ENCODE measurements around the genes ZNF804A and FAM171B.

DNA sequence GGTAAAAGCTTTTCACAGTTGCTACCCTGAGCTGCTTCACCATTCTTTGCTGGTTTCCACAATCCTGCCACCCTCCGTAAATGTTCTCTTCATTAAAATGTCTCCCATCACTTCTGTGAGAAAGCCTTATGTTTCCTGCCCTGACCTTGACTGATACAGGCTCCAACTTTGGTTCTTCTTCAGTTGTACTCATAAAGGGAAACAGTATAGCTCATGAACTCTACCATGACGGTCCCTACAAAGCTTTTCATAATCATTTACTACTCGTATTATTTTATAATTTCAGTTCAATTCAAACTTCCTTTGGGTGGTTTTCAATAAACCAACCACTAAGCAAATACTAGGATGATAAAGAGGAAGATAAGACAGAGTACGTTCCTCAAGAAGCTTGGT lies 62.1 kb upstream of the ITGA4 start:
- RAMPAGE, long total RNA: no peak
- RRBS: no CpG with 5 or more reads among the region's 4 CpGs
PRO-cap:
- standard: no peak
- CoPRO, capped RNA only, 2 experiments: no peak in any of the 2 experiments
- CoPRO, capped and uncapped RNA, 2 experiments: no peak in any of the 2 experiments
- CoPRO, uncapped RNA only, 2 experiments: no peak in any of the 2 experiments
CAGE:
- cytosol, long polyA plus RNA: no peak
- long polyA plus RNA: no peak
- nucleolus, long total RNA: no peak
- nucleus, long polyA plus RNA: no peak

DNA sequence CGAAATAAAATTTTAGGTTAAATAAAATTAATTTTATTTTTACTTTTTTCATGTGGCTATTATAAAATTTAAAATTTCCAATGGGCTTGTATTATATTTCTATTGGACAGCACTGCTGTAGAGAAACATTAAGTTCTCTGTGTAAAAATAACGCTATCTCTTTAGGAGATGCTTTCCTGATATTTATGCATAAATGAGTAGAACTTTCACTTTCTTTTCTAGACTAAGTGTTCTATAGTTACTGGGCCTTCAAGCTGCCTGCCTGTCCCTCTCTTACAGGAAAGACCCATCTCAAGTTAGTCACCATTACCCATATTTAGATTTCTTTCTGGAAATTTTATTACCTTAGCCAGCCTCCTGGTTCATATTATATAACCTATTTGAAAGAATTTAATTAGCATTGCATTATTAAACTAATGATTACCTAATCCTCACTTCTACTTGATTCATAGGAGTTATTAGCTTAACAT lies 4.8 kb downstream of the ITGA4 start:
- RAMPAGE, long total RNA: no peak
- RRBS: no CpG with 5 or more reads among the region's 2 CpGs
PRO-cap:
- standard: no peak
- CoPRO, capped RNA only, 2 experiments: no peak in any of the 2 experiments
- CoPRO, capped and uncapped RNA, 2 experiments: no peak in any of the 2 experiments
- CoPRO, uncapped RNA only, 2 experiments: no peak in any of the 2 experiments
CAGE:
- cytosol, long polyA plus RNA: no peak
- long polyA plus RNA: no peak
- nucleolus, long total RNA: no peak
- nucleus, long polyA plus RNA: no peak

DNA sequence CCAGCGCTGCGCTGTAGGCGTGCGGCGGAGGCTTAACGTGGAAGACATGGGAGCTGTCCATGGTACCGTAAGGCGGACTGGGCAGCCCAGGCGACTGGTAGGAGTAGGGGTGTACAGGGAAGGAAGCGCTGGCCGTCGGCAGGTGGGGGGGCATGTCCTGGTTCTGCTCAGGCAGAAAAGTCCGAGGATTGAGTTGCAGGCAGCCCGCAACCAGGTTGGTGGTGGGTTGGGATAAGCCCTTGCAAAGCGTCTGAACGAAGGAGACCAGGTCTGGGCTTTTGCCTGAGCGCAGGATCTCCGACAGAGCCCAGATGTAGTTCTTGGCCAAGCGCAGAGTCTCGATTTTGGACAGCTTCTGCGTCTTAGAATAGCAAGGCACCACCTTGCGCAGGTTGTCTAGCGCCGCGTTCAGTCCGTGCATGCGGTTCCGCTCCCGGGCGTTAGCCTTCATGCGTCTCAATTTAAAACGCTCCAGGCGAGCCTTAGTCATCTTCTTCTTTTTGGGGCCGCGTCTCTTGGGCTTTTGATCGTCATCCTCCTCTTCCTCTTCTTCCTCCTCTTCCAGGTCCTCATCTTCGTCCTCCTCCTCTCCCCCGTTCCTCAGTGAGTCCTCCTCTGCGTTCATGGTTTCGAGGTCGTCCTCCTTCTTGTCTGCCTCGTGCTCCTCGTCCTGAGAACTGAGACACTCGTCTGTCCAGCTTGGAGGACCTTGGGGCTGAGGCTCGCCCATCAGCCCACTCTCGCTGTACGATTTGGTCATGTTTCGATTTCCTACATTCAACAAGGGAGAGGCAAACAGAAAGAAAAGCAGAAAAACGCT lies 2.0 kb downstream of the NEUROD1 start:
- RAMPAGE, long total RNA: no peak
- RRBS: no CpG with 5 or more reads among the region's 49 CpGs
PRO-cap:
- standard: no peak
- CoPRO, capped RNA only, 2 experiments: no peak in any of the 2 experiments
- CoPRO, capped and uncapped RNA, 2 experiments: no peak in any of the 2 experiments
- CoPRO, uncapped RNA only, 2 experiments: no peak in any of the 2 experiments
CAGE:
- cytosol, long polyA plus RNA: no peak
- long polyA plus RNA: no peak
- nucleolus, long total RNA: no peak
- nucleus, long polyA plus RNA: no peak

DNA sequence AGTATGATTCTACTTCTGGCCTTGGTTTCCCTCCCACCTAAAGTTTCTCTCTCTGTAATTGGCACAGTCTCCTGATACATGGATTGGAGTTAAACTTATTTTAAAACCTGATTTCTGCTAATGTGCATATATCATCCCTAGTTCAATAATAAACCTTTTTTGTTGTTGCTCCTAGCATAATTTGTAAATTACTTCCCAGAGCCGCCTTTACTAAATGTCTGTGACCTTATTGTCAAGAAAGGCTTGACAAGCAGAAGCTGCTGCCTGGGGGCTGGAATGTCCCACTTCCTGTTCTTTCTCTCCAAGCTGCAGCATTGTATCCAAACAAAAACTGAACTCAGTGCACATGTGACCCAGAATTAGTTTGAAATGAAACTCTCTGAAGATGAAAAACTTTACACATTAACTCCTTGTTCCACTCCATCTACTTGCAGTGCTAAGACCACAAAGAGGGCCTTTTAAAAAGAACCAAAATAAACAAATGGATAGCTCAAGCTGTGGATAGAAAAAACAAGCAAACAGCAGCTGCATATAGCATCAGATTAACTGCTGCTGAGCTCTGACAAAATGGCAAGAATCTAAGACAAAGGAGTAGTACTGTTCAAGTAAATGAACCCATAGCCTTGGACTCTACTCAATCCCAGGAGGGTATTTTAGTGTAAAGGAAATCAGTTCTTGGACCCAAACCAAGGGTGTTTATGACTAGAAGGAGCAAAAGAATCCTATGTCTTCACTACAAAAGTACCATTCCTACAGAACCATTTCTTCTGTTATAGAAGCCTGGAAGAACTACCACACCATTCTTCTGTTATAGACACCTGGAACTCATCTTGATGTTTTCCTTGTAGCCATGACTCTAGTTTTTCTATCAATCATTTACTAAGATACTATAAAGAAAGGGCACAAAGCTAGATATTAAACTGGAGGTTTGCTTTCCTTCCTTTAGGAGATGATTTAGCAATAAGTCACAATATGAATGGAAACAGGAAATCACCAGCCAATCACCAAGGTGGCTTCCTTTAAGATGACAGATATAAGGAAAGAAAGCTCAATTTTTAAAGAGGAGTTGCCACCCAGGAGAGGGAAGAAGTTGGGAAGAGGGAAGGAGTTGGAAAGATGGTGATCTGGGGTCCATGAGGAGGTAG lies 100.0 kb upstream of the NEUROD1 start:
- RAMPAGE, long total RNA: no peak
- RRBS: no CpG with 5 or more reads among the region's 1 CpG
PRO-cap:
- standard: no peak
- CoPRO, capped RNA only, 2 experiments: no peak in any of the 2 experiments
- CoPRO, capped and uncapped RNA, 2 experiments: no peak in any of the 2 experiments
- CoPRO, uncapped RNA only, 2 experiments: no peak in any of the 2 experiments
CAGE:
- cytosol, long polyA plus RNA: no peak
- long polyA plus RNA: no peak
- nucleolus, long total RNA: no peak
- nucleus, long polyA plus RNA: no peak

DNA sequence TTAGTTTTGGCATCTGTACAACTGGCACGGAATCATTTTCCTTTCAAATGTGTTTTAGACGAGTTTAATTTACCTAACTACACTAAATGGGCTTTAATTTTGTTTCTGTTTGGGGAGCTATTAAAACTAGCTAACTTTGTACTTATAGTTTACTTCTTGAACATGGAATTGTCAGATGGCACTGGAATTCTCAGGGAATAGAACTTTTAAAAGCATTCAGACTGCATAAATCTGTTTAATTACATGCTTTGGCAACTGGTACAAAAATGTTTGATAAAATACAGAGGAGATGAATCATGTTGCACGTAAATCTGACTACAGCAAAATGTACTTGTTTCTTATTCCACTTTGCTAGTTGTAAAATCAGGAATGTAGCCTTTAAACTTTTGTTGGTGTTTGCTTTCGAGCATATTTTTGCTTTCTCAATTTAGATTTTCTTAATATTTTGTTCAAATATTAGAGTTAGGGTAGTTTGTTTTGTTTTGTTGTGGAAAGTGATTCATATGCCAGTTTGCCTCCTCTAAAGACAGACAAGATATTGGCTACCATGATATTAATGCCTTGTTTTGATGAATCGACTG lies 1.6 kb downstream of the ITPRID2 start:
- RAMPAGE, long total RNA: no peak
- RRBS: no CpG with 5 or more reads among the region's 5 CpGs
PRO-cap:
- standard: no peak
- CoPRO, capped RNA only, 2 experiments: no peak in any of the 2 experiments
- CoPRO, capped and uncapped RNA, 2 experiments: no peak in any of the 2 experiments
- CoPRO, uncapped RNA only, 2 experiments: peak in 1 of 2 experiments; most common plus-strand start position 96 of the sequence (in 1)
CAGE:
- cytosol, long polyA plus RNA: no peak
- long polyA plus RNA: no peak
- nucleolus, long total RNA: no peak
- nucleus, long polyA plus RNA: no peak

GRCh38 chr2:182372550-182373024 lies 54.2 kb downstream of the PDE1A start:
- RAMPAGE, long total RNA: no peak
- RRBS: no CpG with 5 or more reads among the region's 2 CpGs
PRO-cap:
- standard: no peak
- CoPRO, capped RNA only, 2 experiments: no peak in any of the 2 experiments
- CoPRO, capped and uncapped RNA, 2 experiments: no peak in any of the 2 experiments
- CoPRO, uncapped RNA only, 2 experiments: no peak in any of the 2 experiments
CAGE:
- cytosol, long polyA plus RNA: no peak
- long polyA plus RNA: no peak
- nucleolus, long total RNA: no peak
- nucleus, long polyA plus RNA: no peak

DNA sequence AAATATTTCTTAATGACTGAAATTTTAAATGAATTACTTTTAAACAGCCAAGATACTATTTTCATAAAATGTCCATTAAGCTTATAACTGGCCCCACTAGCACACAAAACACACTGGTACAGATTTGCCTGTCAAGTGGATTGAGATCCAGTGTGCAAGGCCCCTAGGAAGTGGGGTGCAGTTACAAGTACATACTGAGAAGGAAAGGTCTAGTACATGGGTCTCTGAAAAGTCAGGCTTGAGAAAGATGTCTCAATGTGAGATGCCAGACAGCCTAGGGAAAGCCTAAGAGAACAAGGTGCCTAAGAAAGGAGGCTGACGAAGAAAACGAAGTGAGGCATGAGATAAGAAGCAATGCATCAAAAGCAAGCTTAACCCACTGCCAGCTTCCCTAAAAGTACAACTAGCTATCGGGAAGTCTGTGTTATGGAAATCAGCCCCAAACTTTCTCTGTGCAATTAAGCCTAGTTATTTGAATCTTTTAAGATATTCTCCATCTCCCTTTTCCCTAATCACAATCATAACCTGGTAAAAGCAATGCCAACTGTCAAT lies 2.5 kb downstream of the PDE1A start:
- RAMPAGE, long total RNA: no peak
- RRBS: no CpG with 5 or more reads among the region's 3 CpGs
PRO-cap:
- standard: no peak
- CoPRO, capped RNA only, 2 experiments: no peak in any of the 2 experiments
- CoPRO, capped and uncapped RNA, 2 experiments: no peak in any of the 2 experiments
- CoPRO, uncapped RNA only, 2 experiments: no peak in any of the 2 experiments
CAGE:
- cytosol, long polyA plus RNA: no peak
- long polyA plus RNA: no peak
- nucleolus, long total RNA: no peak
- nucleus, long polyA plus RNA: no peak

GRCh38 chr2:184598039-184599156 lies at the start of gene ZNF804A:
TSS of gene ZNF804A (plus strand) at chr2:184598529.
- RAMPAGE, long total RNA: no peak
- RRBS: 34% methylated on average over 32 of the region's 108 CpGs
PRO-cap:
- standard: bidirectional peak, plus-strand start at chr2:184598529, minus-strand start at chr2:184598349; bidirectional peak, plus-strand start at chr2:184598818, minus-strand start at chr2:184598755
- CoPRO, capped RNA only, 2 experiments: peak in 2 of 2 experiments; most common plus-strand start chr2:184598529 (in 2); most common minus-strand start chr2:184598349 (in 2)
- CoPRO, capped and uncapped RNA, 2 experiments: peak in 2 of 2 experiments; most common plus-strand start chr2:184598529 (in 2); most common minus-strand start chr2:184598324 (in 1)
- CoPRO, uncapped RNA only, 2 experiments: peak in 2 of 2 experiments; most common plus-strand start chr2:184598529 (in 2)
CAGE:
- cytosol, long polyA plus RNA: no peak
- long polyA plus RNA: no peak
- nucleolus, long total RNA: no peak
- nucleus, long polyA plus RNA: no peak

DNA sequence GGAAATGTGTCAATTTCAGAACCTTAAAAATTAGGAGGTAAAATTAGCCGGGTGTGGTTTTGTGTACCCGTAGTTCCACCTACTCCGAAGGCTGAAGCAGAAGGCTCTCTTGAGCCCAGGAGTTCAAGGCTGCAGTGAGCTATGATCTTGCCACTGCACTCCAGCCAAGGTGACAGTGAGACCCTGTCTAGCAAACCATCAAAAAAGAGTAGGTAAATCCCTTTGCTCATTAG lies 61.5 kb downstream of the ZNF804A start:
- RAMPAGE, long total RNA: no peak
- RRBS: no CpG with 5 or more reads among the region's 3 CpGs
PRO-cap:
- standard: no peak
- CoPRO, capped RNA only, 2 experiments: no peak in any of the 2 experiments
- CoPRO, capped and uncapped RNA, 2 experiments: no peak in any of the 2 experiments
- CoPRO, uncapped RNA only, 2 experiments: no peak in any of the 2 experiments
CAGE:
- cytosol, long polyA plus RNA: no peak
- long polyA plus RNA: no peak
- nucleolus, long total RNA: no peak
- nucleus, long polyA plus RNA: no peak

GRCh38 chr2:185289563-185289938 lies 449.1 kb upstream of the FSIP2 start:
- RAMPAGE, long total RNA: no peak
- RRBS: no CpG with 5 or more reads among the region's 4 CpGs
PRO-cap:
- standard: no peak
- CoPRO, capped RNA only, 2 experiments: no peak in any of the 2 experiments
- CoPRO, capped and uncapped RNA, 2 experiments: no peak in any of the 2 experiments
- CoPRO, uncapped RNA only, 2 experiments: no peak in any of the 2 experiments
CAGE:
- cytosol, long polyA plus RNA: no peak
- long polyA plus RNA: no peak
- nucleolus, long total RNA: no peak
- nucleus, long polyA plus RNA: no peak

DNA sequence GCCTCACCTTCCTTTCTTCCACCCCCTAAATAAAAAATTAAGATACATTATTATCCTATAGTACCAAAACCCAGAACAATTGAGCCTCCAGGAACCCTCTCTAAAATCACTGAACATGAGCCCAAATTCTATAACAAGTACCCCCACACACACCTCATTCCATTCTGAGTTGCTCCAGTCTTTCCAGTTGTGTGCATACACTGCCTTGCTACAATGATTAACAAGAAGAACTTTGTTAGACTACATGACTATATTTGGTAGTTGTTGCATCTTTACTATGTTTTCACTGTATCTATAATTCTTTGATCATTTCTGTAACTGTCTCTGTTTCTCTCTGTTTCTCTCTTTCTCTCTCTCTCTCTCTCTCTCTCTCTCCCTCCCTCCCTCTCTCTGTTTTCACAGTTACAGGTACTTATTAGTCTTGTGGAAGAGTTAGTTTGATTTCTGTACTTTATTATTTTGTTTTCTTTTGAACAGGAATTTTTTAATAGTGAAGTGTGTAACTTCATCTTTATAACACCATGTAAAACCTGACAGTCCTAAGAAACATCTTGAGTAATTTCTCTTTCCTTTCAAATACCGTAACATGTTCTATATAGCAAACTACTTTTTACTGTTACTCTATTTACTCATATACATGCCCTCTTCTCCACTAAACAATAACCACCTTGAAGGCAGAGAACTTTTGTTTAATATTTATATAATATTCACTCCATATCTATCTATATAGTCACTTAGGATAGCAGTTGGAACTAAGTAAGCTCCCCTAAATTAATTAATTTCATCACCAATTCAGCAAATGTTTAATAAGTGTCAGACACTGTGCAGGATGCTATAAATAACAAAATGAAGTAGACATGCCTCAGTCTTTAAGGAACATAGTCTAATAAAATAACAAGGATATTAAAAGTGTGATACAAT lies 268.4 kb downstream of the FSIP2 start:
- RAMPAGE, long total RNA: no peak
- RRBS: no CpG with 5 or more reads among the region's 1 CpG
PRO-cap:
- standard: no peak
- CoPRO, capped RNA only, 2 experiments: no peak in any of the 2 experiments
- CoPRO, capped and uncapped RNA, 2 experiments: no peak in any of the 2 experiments
- CoPRO, uncapped RNA only, 2 experiments: no peak in any of the 2 experiments
CAGE:
- cytosol, long polyA plus RNA: no peak
- long polyA plus RNA: no peak
- nucleolus, long total RNA: no peak
- nucleus, long polyA plus RNA: no peak

DNA sequence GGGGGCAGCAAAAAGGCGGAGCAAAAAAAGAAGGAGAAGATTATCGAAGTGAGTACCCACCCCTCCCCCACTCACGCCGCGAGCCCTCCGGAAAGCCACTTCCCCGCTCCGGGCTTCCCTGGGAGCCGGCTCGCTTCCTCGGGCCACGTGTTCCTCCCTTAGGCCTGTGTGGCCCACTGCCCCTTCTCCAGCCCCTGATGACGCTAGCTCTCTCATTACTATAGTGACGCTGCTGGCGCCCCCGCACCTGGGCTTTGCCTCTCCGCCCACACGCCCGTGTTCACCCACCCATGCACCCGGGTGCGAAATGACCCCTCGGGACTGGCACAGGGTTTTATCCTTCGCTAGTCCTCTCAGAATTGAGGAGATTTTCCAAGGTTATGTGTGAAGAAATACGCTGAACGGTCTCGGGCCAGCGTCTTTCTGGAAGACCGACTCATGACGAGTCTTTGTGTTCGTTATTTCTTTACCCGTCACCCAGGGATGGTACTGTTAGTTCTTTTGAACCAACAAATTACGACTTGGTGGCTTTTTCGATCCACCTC lies 422 bp downstream of the ZC3H15 start:
- RAMPAGE, long total RNA: no peak
- RRBS: 1% methylated on average over 5 of the region's 33 CpGs
PRO-cap:
- standard: no peak
- CoPRO, capped RNA only, 2 experiments: peak in 2 of 2 experiments; most common plus-strand start position 215 of the sequence (in 2); most common minus-strand start position 178 of the sequence (in 2)
- CoPRO, capped and uncapped RNA, 2 experiments: no peak in any of the 2 experiments
- CoPRO, uncapped RNA only, 2 experiments: peak in 1 of 2 experiments; most common minus-strand start position 440 of the sequence (in 1)
CAGE:
- cytosol, long polyA plus RNA: no peak
- long polyA plus RNA: no peak
- nucleolus, long total RNA: no peak
- nucleus, long polyA plus RNA: no peak

DNA sequence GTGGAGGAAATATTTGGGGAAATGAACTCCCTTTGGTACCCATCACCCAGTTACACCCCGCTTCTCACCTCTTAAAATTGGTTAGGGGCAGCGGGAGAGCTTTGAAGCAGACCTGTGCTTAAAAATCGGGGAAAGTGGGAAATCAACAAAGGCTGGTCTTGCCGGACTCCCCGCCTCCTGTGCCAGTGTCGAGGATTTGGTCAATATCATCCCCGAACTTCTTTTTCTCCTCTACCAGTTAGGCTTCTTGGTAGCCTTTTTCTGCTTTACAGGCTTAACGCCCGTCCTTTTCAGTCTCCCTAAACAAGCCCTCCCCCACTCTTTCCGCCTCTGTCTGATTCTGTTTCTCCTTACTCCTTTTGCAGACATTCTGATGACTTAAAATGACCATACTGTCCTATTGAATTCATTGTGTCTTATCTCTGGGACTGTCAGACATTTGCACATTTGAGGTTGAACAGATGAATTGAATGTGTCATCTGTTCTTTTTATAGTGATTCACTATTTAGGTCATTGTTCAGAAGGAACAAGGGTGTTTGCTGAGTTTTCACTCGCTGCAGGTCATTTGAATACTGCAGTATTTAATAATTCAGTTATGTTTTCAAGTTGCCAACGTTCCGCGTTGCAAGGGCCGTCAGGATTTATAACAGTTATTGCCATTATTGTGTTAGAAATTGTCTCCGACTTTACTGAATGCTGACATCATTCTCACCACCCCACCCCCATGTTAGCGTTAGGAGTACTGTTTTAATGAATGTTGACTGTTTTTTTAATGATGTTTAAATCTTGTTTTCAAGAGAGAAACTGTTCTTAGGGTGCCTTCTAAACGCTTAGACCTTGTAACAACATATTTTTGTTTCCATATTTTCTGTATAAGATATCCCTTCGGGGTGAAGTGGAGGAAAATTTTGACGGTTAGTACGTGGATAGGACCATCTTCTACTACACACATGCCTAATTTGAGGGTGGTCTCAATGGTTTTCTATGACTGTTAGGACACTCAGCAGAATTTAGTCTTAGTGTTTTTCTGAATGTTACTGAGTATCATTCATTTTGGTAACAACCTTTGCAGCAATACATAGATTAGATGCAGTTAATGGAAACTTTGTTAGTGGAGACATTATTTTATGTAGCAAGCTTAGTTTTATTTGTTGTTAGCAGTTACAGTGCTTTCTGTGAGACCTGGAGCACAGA lies 1.2 kb downstream of the ITGAV start:
- RAMPAGE, long total RNA: no peak
- RRBS: no CpG with 5 or more reads among the region's 21 CpGs
PRO-cap:
- standard: bidirectional peak, plus-strand start at position 409 of the sequence, minus-strand start at position 332 of the sequence
- CoPRO, capped RNA only, 2 experiments: peak in 1 of 2 experiments; most common plus-strand start position 504 of the sequence (in 1); most common minus-strand start position 375 of the sequence (in 1)
- CoPRO, capped and uncapped RNA, 2 experiments: no peak in any of the 2 experiments
- CoPRO, uncapped RNA only, 2 experiments: no peak in any of the 2 experiments
CAGE:
- cytosol, long polyA plus RNA: no peak
- long polyA plus RNA: no peak
- nucleolus, long total RNA: no peak
- nucleus, long polyA plus RNA: no peak

DNA sequence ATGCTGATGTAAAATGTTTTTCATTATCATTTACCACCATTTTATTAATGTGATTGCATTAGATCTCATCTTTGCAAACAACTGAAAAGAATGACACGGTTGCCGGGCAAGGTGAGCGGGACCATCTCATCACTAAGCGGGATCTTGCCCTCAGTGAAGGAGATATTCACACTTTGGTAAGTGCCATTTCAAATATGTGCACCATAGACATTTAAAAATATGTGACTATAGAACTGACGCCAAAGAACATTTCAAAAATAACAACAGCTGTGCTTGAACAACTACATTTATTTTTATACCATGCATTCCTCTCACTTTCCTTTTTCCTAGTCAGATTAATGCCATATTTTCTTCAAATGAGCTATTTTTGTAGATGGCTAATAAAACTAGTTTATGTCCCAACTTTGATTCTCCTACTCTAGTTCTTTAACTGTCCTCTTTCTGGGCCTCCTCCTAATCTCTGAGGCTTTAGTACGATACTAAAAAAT lies 24.2 kb upstream of the FAM171B start:
- RAMPAGE, long total RNA: no peak
- RRBS: no CpG with 5 or more reads among the region's 6 CpGs
PRO-cap:
- standard: no peak
- CoPRO, capped RNA only, 2 experiments: no peak in any of the 2 experiments
- CoPRO, capped and uncapped RNA, 2 experiments: no peak in any of the 2 experiments
- CoPRO, uncapped RNA only, 2 experiments: no peak in any of the 2 experiments
CAGE:
- cytosol, long polyA plus RNA: no peak
- long polyA plus RNA: no peak
- nucleolus, long total RNA: no peak
- nucleus, long polyA plus RNA: no peak

GRCh38 chr2:186693630-186694776 lies at the start of gene FAM171B:
TSS of gene FAM171B (plus strand) at chr2:186694060.
- RAMPAGE, long total RNA: no peak
- RRBS: 4% methylated on average over 36 of the region's 69 CpGs
PRO-cap:
- standard: unidirectional peak, plus-strand start at chr2:186694062
- CoPRO, capped RNA only, 2 experiments: no peak in any of the 2 experiments
- CoPRO, capped and uncapped RNA, 2 experiments: no peak in any of the 2 experiments
- CoPRO, uncapped RNA only, 2 experiments: no peak in any of the 2 experiments
CAGE:
- cytosol, long polyA plus RNA: no peak
- long polyA plus RNA: no peak
- nucleolus, long total RNA: no peak
- nucleus, long polyA plus RNA: no peak

GRCh38 chr2:187484686-187485069 lies 36.6 kb upstream of the CALCRL start:
- RAMPAGE, long total RNA: no peak
- RRBS: no CpG with 5 or more reads among the region's 3 CpGs
PRO-cap:
- standard: no peak
- CoPRO, capped RNA only, 2 experiments: no peak in any of the 2 experiments
- CoPRO, capped and uncapped RNA, 2 experiments: no peak in any of the 2 experiments
- CoPRO, uncapped RNA only, 2 experiments: no peak in any of the 2 experiments
CAGE:
- cytosol, long polyA plus RNA: no peak
- long polyA plus RNA: no peak
- nucleolus, long total RNA: no peak
- nucleus, long polyA plus RNA: no peak

DNA sequence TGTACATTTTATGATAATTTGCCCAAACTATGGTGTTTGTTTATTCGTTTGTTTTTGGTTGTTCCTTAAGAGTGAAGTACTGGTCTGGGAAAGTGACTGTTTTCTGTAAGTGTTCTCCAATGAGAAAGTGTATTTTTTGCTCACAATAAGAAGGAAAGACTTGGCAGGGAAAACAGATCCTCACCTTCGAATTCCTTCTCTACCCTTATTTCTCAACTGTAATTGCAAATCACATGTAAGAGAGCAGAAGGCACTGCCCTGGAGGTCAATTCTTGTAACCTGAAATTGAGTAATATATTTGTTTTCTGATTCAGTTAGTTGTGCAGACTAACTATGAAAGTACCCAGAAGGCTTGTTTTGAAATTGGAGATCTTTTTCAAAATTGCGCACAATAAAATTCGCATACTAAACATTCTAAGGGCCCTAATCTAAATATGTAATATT lies 24.3 kb downstream of the TFPI start:
- RAMPAGE, long total RNA: no peak
- RRBS: no CpG with 5 or more reads among the region's 4 CpGs
PRO-cap:
- standard: no peak
- CoPRO, capped RNA only, 2 experiments: no peak in any of the 2 experiments
- CoPRO, capped and uncapped RNA, 2 experiments: no peak in any of the 2 experiments
- CoPRO, uncapped RNA only, 2 experiments: no peak in any of the 2 experiments
CAGE:
- cytosol, long polyA plus RNA: no peak
- long polyA plus RNA: no peak
- nucleolus, long total RNA: no peak
- nucleus, long polyA plus RNA: no peak

DNA sequence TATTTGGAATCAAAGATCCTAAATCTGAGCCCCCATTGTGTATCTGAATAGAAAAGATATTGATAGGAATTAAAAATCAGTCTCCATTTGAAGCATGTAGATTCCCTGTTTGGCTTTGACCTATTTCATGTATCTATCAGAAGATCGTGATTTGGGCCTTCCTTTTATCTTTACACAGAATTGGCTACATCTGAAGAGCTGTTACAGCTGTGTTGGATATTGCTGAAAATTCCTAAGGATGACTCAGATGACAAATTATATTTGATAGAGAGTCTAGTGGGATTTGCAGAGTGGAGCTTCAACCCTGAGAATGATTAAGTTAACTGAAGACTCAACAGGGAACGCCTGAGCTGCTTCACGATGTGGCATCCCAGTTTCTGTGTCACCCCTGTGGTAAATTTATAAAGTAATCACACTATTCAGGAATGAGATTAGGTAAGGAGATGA lies 4.9 kb upstream of the COL3A1 start:
- RAMPAGE, long total RNA: no peak
- RRBS: no CpG with 5 or more reads among the region's 3 CpGs
PRO-cap:
- standard: no peak
- CoPRO, capped RNA only, 2 experiments: no peak in any of the 2 experiments
- CoPRO, capped and uncapped RNA, 2 experiments: no peak in any of the 2 experiments
- CoPRO, uncapped RNA only, 2 experiments: no peak in any of the 2 experiments
CAGE:
- cytosol, long polyA plus RNA: no peak
- long polyA plus RNA: no peak
- nucleolus, long total RNA: no peak
- nucleus, long polyA plus RNA: no peak